ENCODE measurements around the gene DOCK10.

GRCh38 chr2:224921961-224922868 lies 120.1 kb downstream of the DOCK10 start:
- PRO-cap, result no peak
- RAMPAGE, long total RNA, result no peak

DNA sequence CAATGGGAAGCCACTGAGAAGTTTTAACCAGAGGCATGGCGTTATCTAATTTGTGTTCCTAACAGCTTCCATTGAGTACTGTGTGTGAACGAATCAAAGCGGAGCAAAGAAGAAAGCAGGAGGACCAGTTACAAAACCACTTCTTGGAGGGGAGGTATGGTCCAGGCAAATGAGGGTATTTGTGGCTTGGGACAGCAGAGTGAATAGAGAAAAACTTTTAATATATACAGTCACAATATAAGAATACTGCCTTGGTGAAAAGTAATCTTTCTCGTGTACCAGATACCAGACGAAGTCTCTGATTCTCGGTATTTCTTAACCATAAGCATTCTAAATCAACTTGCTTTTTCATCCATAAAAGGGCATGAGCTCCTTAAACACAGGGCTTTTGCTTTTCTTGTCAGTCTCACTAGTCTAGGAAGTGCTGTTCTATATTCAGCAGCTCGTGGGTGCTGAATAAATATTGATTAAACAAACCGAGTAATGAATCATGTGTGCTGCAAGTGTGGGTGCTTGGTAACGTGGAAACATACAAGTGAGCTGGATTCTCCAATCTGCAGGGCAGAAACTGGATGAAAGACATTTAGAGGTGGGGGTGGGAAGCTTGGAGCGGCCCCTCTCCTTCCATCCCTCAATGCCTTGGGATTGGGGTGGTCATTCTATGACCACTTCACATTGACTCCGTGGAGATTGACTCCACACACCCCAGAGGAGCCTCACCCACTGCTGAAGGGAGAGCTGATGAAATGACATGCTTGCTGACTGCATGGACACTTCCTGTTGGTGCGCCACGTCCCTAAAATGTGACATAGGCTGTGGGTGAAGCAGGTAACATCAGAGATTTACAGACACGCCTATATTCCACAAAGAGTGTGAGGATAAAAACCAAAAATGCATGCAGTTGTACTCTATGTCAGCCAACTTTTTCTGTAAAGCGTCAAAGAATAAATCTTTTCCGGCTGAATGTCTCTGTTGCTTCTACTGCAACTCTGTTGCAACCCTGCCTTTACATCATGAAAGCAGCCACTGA lies 114.6 kb downstream of the DOCK10 start:
- PRO-cap, result no peak
- RAMPAGE, long total RNA, result no peak

GRCh38 chr2:225017576-225018160 lies 24.6 kb downstream of the DOCK10 start:
- PRO-cap, result no peak
- RAMPAGE, long total RNA, result no peak

DNA sequence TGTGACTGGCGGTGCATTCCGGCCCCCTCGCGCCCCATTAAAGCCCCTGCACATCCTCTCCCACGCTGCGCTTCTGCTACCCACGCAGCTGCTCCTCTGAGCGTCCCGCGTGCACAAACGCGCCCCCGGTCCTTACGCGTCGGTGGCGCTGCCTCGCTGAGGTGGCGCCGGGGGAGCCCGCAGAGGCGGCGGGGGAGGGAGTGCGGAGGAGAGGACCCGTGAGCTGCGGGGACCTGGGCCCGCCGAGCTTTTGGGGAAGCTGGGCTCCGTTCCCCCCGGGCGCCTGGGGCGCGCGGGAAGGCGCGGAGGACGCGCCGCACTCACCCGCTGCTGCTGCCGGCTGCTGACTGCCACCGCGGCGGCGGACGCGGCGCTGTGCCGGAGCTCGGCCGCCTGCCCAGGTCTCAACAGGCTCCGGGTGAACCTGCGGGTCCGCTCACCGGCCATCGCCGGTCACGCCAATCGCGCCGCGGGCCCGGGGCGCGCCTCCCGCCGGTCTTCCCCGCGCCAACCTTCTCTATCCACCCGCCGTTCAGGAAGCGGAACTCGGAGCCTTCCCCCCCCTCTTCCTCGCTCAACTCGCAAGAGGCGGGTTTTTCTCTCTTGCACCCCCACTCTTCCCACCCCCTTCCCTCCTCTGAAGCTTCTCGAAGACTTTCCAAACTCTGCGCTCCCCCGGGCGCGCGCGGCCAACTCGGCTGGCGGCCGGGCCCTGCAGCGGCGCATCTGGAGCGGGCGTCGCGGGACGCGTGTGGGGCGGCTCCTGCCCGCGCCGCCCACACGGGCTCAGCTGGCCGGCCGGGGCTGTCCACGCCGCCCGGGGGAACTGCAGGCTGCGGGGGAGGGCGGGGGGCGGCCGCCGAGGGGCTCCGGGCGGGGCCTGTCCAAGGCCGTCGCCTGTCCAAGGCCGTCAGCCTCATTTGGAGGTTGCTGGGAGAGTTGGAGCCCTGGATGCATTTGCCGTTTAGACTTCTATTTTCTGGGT lies at the start of gene DOCK10:
TSS of gene DOCK10 (minus strand) at position 541 of the 985 bp plus-strand sequence.
- PRO-cap, result unidirectional peak, plus-strand start at position 182 of the sequence; bidirectional peak, plus-strand start at position 435 of the sequence, minus-strand start at position 349 of the sequence
- RAMPAGE, long total RNA, result no peak

DNA sequence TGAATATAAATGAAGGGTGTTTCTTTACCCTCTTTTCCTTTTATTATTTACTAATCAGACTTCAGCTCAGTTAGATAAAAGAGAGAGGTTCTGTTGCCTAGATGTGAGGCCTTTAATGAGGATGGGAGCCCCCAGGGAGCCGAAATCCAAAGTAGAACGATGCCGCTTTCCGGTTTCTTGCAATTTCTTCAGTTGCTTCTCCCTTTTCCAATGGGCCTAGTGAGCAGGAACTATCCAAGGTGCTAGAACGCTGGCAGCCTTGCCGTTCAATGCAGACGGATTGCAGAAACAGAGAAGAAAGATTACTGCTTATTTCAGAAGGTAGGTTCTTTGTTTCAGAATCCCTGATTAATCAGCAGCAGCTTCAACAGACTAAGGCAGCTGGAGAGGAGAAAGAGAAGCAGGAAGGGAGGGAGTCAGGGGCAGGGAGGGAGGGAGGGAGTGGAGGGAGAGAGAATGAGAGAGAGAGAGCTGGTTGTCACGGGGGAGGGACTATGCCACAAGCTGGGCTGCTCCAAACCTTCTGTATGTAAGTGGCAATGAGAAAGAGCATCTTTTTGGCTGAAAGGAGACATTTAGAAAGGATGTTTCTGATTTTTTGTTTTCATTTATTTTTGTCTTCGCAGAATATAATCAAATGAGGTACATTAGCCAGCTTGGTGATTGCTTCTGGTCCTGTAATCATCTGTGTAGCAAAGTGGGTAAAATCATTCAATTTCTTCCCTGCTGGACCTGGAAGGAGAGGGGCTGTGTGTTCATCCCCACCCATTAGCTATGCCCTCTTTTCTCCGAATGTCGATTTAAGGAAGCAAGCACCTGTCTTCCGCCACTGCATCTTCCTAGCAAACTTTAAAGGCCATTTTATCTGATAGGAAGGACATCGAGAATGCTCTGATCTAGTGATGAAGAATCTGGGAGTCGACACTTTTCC lies 690 bp downstream of the NYAP2 start:
- PRO-cap, result no peak
- RAMPAGE, long total RNA, result no peak

DNA sequence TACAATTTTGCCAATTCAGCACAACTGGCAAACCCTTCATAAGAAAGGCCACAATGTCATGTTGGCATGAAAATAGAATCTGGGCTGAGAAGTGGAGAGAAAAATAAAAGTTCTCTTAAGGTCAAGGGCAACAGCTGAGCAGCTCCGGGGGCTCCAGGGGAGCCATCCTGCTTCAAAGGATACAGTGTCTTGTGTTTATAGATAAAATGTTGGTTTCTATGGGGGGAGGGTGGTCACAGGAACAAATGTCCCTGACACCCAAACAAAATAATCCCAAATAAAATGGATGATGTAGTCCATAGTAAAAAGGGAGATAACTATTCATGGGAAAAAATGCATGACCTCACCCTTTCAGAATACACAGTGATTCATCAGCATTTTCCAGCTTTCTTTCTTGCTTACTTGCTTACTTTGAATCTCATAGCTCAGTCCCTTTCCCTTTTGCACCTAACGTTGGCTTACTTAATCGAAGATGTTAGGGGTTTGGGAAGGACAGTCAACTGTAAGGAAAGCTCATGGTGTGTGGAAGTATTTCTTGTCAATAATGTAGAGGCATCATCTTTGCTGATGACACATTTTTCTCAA lies 495.0 kb downstream of the NYAP2 start:
- PRO-cap, result no peak
- RAMPAGE, long total RNA, result no peak

- PRO-cap, result no peak
- RAMPAGE, long total RNA, result no peak
Observed at GRCh38 chr2:226030647-226030966, 631.1 kb downstream of the NYAP2 start.

DNA sequence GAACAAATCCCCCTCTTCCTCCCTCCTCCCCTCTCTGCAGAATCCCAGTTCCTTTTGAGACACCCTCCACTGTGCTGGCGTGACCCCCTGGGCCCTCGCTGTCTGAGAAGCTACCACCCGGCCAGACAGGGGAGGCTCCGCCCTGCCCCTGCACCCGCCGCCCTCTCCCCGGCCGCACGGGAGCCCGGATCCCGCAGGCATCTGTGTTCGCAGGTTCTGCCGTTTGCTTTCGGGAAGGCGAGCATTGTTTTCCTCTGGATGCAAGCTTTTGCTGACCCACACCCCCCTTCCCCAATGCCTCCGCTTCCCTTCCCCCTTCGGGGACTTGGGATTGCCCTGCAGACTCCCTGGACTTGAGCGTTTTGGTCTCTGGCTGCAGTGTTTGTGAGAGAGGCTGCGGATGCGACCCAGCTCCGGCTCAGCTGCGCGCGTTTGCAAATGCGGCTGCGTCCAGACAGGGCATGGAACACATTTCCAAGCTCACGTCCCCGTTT lies 631.6 kb downstream of the NYAP2 start:
- PRO-cap, result bidirectional peak, plus-strand start at position 378 of the sequence, minus-strand start at position 218 of the sequence; bidirectional peak, plus-strand start at position 437 of the sequence, minus-strand start at position 436 of the sequence
- RAMPAGE, long total RNA, result no peak

- PRO-cap, result no peak
- RAMPAGE, long total RNA, result no peak
Observed at GRCh38 chr2:226466144-226467120, 333.2 kb downstream of the IRS1 start.

GRCh38 chr2:226477201-226477789 lies 322.3 kb downstream of the IRS1 start:
- PRO-cap, result no peak
- RAMPAGE, long total RNA, result no peak

GRCh38 chr2:226508724-226509074 lies 290.9 kb downstream of the IRS1 start:
- PRO-cap, result no peak
- RAMPAGE, long total RNA, result no peak

- PRO-cap, result no peak
- RAMPAGE, long total RNA, result no peak
Observed at GRCh38 chr2:226524289-226524952, 275.2 kb downstream of the IRS1 start.

DNA sequence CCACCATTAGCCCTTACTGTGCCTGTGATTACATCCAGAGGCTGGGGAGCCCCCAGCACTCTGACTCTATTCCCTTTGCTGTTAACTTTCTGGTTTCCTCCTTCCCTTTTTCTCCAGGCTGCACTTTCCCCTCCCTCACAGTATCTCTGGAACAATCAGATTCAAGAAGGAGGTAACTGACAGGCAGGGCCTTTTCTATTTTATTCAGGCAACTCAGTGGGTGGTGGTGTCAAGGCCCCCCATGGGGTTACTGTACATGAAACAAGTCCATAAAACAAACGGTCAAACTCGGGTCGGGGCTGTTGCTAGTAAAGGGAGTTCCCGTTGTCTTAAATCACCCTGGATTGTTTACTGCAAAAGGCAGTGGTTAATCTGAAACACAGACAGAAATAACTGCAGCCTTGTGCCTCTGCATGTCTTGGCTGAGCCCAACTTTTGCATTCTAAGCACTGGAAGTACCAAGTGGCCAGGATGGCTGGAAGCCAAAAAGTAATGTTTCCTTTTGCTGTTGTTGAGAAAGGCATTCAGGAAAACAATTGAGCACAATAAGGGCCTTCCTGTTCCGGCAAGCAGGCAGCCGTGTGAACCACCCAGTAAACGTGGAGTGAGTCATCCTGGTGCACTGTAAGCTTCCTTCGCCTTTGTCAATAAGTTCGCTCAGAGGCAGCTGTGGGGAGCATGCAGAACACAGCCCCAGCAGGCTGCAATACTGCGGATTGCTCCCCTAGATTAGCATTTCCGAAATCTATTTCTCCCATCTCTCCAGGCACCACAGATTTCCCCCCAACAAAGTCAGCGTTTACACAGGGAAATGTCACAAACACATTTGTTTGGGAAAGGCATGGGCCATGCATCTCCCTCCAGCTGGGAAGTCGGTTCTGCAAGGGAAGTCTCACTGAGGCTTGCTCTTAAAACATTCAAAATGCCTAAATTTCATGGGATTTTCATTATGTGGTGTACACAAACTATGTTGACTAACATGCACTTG lies 149.6 kb downstream of the IRS1 start:
- PRO-cap, result bidirectional peak, plus-strand start at position 650 of the sequence, minus-strand start at position 491 of the sequence
- RAMPAGE, long total RNA, result no peak

GRCh38 chr2:226690097-226691076 lies 109.2 kb downstream of the IRS1 start:
- PRO-cap, result no peak
- RAMPAGE, long total RNA, result no peak

- PRO-cap, result no peak
- RAMPAGE, long total RNA, result no peak
Observed at GRCh38 chr2:226725021-226725578, 74.5 kb downstream of the IRS1 start.

DNA sequence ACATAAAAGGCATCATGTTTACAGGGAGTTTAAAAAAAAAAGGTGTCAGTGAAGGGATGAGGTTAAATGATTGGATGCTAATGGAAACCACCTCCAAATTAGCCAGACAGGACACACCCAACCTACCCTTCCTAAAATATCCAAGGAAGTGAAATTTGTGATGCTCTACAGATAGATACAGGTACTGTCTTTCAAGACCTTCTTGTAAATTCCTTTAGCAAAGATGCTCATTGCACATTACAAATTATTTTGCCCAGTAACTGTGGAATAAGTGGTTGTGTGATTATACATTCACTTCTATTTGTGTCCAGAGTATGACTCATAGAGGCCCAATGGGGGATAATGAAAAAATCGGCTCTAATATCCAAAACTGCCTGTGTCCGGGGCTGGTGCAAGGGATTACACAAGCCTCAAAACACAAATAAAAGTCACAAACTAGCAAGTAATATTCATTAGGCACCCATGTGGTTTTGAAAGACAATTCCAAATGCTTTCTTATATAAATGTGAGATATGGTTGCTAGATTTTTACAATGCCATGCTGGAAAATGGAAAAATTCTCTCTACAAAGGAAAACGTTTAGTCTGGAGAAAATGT lies 40.8 kb downstream of the IRS1 start:
- PRO-cap, result no peak
- RAMPAGE, long total RNA, result no peak

GRCh38 chr2:226767565-226768040 lies 32.0 kb downstream of the IRS1 start:
- PRO-cap, result no peak
- RAMPAGE, long total RNA, result no peak

- PRO-cap, result no peak
- RAMPAGE, long total RNA, result no peak
Observed at GRCh38 chr2:226908999-226909718, 73.3 kb downstream of the RHBDD1 start.

- PRO-cap, result no peak
- RAMPAGE, long total RNA, result no peak
Observed at GRCh38 chr2:227186820-227187150, 22.4 kb downstream of the COL4A3 start.

GRCh38 chr2:227404620-227404928 lies 16.8 kb upstream of the SCYGR1 start:
- PRO-cap, result no peak
- RAMPAGE, long total RNA, result no peak

Measured in GM23338 (cell line).